ENCODE data around the genes MPG and NME4.

GRCh38 chr16:16622-17394, 36.6 kb downstream of the POLR3K start:
- RAMPAGE, long total RNA, result no peak
- RRBS, result no CpG with 5 or more reads among the region's 14 CpGs
PRO-cap:
- standard, result no peak
- CoPRO, capped RNA only, 2 experiments, result no peak in any of the 2 experiments
- CoPRO, capped and uncapped RNA, 2 experiments, result no peak in any of the 2 experiments
- CoPRO, uncapped RNA only, 2 experiments, result peak in 2 of 2 experiments; most common plus-strand start chr16:17041 (in 2); most common minus-strand start chr16:16920 (in 1)
CAGE:
- cytosol, long polyA plus RNA, result no peak
- long polyA plus RNA, result no peak
- nucleolus, long total RNA, result no peak
- nucleus, long polyA plus RNA, result no peak

- RAMPAGE, long total RNA, result no peak
- RRBS, result no CpG with 5 or more reads among the region's 15 CpGs
PRO-cap:
- standard, result no peak
- CoPRO, capped RNA only, 2 experiments, result no peak in any of the 2 experiments
- CoPRO, capped and uncapped RNA, 2 experiments, result no peak in any of the 2 experiments
- CoPRO, uncapped RNA only, 2 experiments, result no peak in any of the 2 experiments
CAGE:
- cytosol, long polyA plus RNA, result no peak
- long polyA plus RNA, result no peak
- nucleolus, long total RNA, result no peak
- nucleus, long polyA plus RNA, result no peak
Observed at GRCh38 chr16:63594-63949, 8.9 kb downstream of the RHBDF1 start.

GRCh38 chr16:71368-72347, 773 bp downstream of the RHBDF1 start:
- RAMPAGE, long total RNA, result no peak
- RRBS, result 13% methylated on average over 22 of the region's 51 CpGs
PRO-cap:
- standard, result no peak
- CoPRO, capped RNA only, 2 experiments, result no peak in any of the 2 experiments
- CoPRO, capped and uncapped RNA, 2 experiments, result no peak in any of the 2 experiments
- CoPRO, uncapped RNA only, 2 experiments, result no peak in any of the 2 experiments
CAGE:
- cytosol, long polyA plus RNA, result no peak
- long polyA plus RNA, result no peak
- nucleolus, long total RNA, result no peak
- nucleus, long polyA plus RNA, result no peak

DNA sequence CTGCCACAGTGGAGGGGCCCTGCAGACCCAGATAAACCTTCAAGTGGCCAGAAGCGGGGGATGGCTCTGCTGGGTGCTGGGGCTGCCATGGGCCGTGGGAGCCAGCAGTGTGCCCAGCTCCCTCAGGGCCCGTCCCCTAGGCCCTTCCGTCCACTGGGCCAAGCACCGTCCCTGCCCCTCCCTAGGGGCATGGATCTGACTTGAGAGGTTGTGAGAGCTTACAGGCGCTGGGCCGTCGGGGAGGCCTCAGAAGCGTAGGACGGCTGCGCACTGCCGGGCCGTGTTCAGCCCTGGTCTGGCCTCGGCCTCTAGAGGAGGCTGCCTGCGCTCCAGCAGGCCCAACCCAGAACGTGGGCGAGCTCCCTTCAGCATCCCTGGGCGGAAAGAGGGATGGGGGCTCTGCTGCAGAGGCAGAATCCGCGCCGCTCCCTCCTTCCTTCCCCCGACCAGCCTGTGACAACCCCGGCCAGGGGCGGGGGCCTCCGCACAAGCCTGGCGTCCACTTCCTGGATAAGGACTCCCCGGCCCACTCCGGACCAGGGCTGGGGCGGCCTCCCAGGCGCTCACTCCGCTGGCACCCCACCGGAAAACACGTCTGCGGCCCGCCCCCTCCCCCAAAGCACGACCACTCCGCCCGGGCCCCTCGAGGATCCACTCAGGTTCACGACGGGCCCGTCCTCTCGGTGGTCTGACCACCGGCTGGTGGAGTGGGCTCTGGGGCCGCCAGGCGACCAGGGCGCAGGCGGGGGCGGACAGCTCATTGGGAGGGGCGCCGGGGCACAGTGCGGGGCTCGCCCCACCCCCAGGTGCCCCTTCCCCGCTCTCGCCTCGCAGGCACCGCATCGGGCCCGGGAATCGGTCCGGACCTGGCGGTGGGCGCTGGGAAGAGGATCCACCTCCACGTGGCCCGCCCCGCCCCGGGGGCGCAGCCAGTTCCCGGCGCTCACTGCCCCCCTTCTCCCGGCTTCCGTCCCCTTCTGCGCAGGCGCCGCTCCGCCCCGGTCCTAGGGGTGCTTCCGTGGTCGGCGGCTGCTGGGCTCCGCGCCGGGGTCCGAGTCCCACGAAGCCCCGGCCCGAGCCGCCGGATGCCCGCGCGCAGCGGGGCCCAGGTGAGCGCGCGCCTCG, at the start of gene MPG:
MPG (plus strand) TSS at position 1,001 of the 1,125 bp plus-strand sequence.
- RAMPAGE, long total RNA, result start-site peak on the plus strand centred at position 1,039 of the sequence, 8 bp wide, 20 and 40 reads in 2 replicates
- RRBS, result 3% methylated on average over 56 of the region's 97 CpGs
PRO-cap:
- standard, result bidirectional peak, plus-strand start at position 287 of the sequence, minus-strand start at position 297 of the sequence; bidirectional peak, plus-strand start at position 529 of the sequence, minus-strand start at position 455 of the sequence; bidirectional peak, plus-strand start at position 1,007 of the sequence, minus-strand start at position 868 of the sequence
- CoPRO, capped RNA only, 2 experiments, result peak in 2 of 2 experiments; most common plus-strand start position 1,001 of the sequence (in 2); most common minus-strand start position 297 of the sequence (in 2)
- CoPRO, capped and uncapped RNA, 2 experiments, result peak in 2 of 2 experiments; most common plus-strand start position 287 of the sequence (in 1); most common minus-strand start position 948 of the sequence (in 2)
- CoPRO, uncapped RNA only, 2 experiments, result peak in 1 of 2 experiments; most common plus-strand start position 1,007 of the sequence (in 1); most common minus-strand start position 893 of the sequence (in 1)
CAGE:
- cytosol, long polyA plus RNA, result start-site peak on the plus strand centred at position 1,003 of the sequence, 13 bp wide, 679 and 294 reads in 2 replicates
- long polyA plus RNA, result start-site peak on the plus strand centred at position 999 of the sequence, 5 bp wide, 125 and 295 reads in 2 replicates
- nucleolus, long total RNA, result no peak
- nucleus, long polyA plus RNA, result start-site peak on the plus strand centred at position 1,001 of the sequence, 17 bp wide, 656 and 244 reads in 2 replicates

GRCh38 chr16:348945-349666, 3.4 kb downstream of the AXIN1 start:
- RAMPAGE, long total RNA, result no peak
- RRBS, result no CpG with 5 or more reads among the region's 17 CpGs
PRO-cap:
- standard, result no peak
- CoPRO, capped RNA only, 2 experiments, result no peak in any of the 2 experiments
- CoPRO, capped and uncapped RNA, 2 experiments, result no peak in any of the 2 experiments
- CoPRO, uncapped RNA only, 2 experiments, result peak in 2 of 2 experiments; most common minus-strand start chr16:349109 (in 1)
CAGE:
- cytosol, long polyA plus RNA, result no peak
- long polyA plus RNA, result no peak
- nucleolus, long total RNA, result no peak
- nucleus, long polyA plus RNA, result no peak

- RAMPAGE, long total RNA, result no peak
- RRBS, result no CpG with 5 or more reads among the region's 22 CpGs
PRO-cap:
- standard, result no peak
- CoPRO, capped RNA only, 2 experiments, result no peak in any of the 2 experiments
- CoPRO, capped and uncapped RNA, 2 experiments, result no peak in any of the 2 experiments
- CoPRO, uncapped RNA only, 2 experiments, result no peak in any of the 2 experiments
CAGE:
- cytosol, long polyA plus RNA, result no peak
- long polyA plus RNA, result no peak
- nucleolus, long total RNA, result no peak
- nucleus, long polyA plus RNA, result no peak
Observed at GRCh38 chr16:386543-387377, 5.0 kb upstream of the PGAP6 start.

DNA sequence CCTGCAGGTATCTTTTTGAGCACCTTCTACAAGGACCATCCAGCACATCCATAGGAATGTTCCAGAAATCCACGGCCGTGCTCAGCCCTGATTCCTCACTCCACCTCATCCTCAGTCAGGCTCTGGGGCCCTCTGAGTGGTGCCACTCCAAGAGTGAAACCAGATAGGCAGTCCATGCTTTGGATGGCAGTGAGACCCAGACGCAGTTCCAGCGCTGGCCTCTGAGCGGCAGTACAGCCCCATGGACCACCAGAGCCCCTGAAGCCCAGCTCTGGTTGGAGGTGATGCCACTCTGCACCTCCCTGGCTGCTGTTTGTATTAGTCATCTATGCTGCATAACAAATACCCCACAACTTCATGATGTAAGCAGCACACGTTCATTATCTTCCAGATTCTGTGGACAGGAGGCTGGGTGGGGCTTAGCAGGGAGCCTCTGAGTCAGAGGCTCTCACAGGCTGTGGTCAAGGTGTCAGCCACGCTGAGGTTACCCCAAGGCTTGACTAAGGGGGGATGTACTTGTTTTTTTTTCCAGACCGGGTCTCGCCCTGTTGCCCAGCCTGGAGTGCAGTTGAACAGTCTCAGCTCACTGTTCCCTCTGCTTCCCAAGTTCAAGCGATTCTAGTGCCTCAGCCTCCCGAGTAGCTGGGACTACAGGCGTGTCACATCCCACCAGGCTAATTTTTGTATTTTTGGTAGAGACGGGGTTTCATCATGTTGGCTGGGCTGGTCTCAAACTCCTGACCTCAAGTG, 5.1 kb upstream of the NME4 start:
- RAMPAGE, long total RNA, result no peak
- RRBS, result no CpG with 5 or more reads among the region's 13 CpGs
PRO-cap:
- standard, result no peak
- CoPRO, capped RNA only, 2 experiments, result no peak in any of the 2 experiments
- CoPRO, capped and uncapped RNA, 2 experiments, result no peak in any of the 2 experiments
- CoPRO, uncapped RNA only, 2 experiments, result no peak in any of the 2 experiments
CAGE:
- cytosol, long polyA plus RNA, result no peak
- long polyA plus RNA, result no peak
- nucleolus, long total RNA, result no peak
- nucleus, long polyA plus RNA, result no peak

DNA sequence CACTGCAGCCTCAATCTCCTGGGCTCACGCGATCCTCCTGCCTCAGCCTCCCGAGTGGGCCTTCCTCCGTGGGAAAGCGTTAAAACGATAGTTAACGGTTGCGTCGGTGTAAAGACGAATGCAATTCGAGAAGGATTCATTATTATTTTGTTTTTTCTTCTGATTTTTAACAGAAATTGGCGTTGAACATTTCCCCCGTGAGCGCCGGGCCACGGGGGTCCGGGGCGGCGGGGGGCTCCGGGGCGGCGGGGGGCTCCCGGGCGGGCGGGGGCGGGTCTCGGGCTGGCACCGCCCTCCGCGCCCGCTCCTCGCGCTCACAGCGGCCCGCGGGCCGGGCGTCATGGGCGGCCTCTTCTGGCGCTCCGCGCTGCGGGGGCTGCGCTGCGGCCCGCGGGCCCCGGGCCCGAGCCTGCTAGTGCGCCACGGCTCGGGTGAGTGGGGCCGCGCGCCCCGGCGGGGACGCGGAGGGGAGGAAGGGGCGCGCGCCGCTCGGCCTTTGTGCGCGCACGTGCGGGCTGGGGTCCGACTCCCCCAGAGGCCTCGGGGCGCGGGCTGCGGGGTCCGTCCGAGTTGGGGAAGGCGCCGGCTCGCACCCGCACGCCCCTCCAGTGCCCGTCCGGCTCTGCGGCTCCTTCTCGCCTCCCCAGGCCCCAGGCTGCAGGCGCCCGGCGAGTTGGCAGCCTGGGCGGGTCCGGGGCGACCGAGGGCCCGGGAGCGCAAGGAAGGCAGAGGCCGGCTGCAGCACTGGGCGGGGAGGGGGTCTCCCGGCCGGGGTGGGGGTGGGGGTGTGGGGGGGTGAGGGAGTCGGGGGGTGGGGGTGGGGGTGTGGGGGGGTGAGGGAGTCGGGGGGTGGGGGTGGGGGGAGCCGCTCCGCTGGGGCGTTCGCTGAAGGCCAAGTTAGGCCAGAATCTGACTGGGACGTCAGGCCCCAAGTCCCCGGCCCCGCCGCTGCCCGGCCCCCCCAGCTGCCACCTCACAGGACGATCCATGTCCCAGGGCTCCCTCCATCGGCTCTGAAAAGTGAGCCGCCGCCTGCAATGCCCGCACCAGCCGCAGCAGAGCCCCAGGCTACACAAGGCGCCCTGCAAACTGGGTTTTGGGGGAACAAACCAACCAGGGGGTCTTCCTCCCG, at the start of gene NME4:
NME4 (plus strand) TSS at position 317 of the 1,132 bp plus-strand sequence.
- RAMPAGE, long total RNA, result start-site peak on the plus strand centred at position 399 of the sequence, 40 bp wide, 400 and 276 reads in 2 replicates
- RRBS, result 2% methylated on average over 38 of the region's 116 CpGs
PRO-cap:
- standard, result bidirectional peak, plus-strand start at position 317 of the sequence, minus-strand start at position 342 of the sequence; bidirectional peak, plus-strand start at position 671 of the sequence, minus-strand start at position 610 of the sequence; bidirectional peak, plus-strand start at position 1,017 of the sequence, minus-strand start at position 1,015 of the sequence
- CoPRO, capped RNA only, 2 experiments, result peak in 2 of 2 experiments; most common plus-strand start position 317 of the sequence (in 2); most common minus-strand start position 342 of the sequence (in 2)
- CoPRO, capped and uncapped RNA, 2 experiments, result peak in 2 of 2 experiments; most common plus-strand start position 317 of the sequence (in 2); most common minus-strand start position 126 of the sequence (in 1)
- CoPRO, uncapped RNA only, 2 experiments, result peak in 2 of 2 experiments; most common plus-strand start position 317 of the sequence (in 1); most common minus-strand start position 148 of the sequence (in 1)
CAGE:
- cytosol, long polyA plus RNA, result start-site peak on the plus strand centred at position 367 of the sequence, 104 bp wide, 732 and 311 reads in 2 replicates
- long polyA plus RNA, result start-site peak on the plus strand centred at position 368 of the sequence, 105 bp wide, 224 and 1,116 reads in 2 replicates
- nucleolus, long total RNA, result no peak
- nucleus, long polyA plus RNA, result start-site peak on the plus strand centred at position 375 of the sequence, 92 bp wide, 118 and 155 reads in 2 replicates

GRCh38 chr16:398619-399277, 1.7 kb downstream of the NME4 start:
- RAMPAGE, long total RNA, result no peak
- RRBS, result 35% methylated on average over 4 of the region's 22 CpGs
PRO-cap:
- standard, result no peak
- CoPRO, capped RNA only, 2 experiments, result no peak in any of the 2 experiments
- CoPRO, capped and uncapped RNA, 2 experiments, result no peak in any of the 2 experiments
- CoPRO, uncapped RNA only, 2 experiments, result no peak in any of the 2 experiments
CAGE:
- cytosol, long polyA plus RNA, result no peak
- long polyA plus RNA, result no peak
- nucleolus, long total RNA, result no peak
- nucleus, long polyA plus RNA, result no peak

DNA sequence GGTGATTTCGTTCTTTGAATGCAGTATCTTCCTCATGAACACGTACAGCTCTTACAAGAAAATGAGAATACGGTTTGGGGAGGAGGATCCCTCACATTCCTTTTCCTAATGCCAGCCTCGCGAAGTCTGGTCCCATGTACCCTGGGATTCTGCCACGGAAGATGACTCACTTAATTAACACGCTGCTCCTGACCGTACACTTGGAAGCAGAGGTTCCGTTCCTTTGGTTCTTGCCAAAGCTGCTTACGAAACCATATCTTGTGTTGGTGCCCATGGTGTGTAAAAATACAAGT, 1.2 kb upstream of the RAB11FIP3 start:
- RAMPAGE, long total RNA, result no peak
- RRBS, result no CpG with 5 or more reads among the region's 10 CpGs
PRO-cap:
- standard, result no peak
- CoPRO, capped RNA only, 2 experiments, result no peak in any of the 2 experiments
- CoPRO, capped and uncapped RNA, 2 experiments, result no peak in any of the 2 experiments
- CoPRO, uncapped RNA only, 2 experiments, result no peak in any of the 2 experiments
CAGE:
- cytosol, long polyA plus RNA, result no peak
- long polyA plus RNA, result no peak
- nucleolus, long total RNA, result no peak
- nucleus, long polyA plus RNA, result no peak

DNA sequence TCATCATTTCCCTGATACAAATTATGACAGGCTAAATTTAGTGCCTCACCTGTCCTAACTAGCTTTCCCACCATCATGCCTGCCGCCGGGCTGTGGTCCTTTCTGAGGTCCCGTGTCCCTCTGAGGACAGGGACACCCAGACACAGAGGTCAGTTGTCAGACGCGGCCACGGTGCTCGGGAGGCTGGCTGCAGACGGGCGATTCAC, 941 bp upstream of the RAB11FIP3 start:
- RAMPAGE, long total RNA, result no peak
- RRBS, result 8% methylated on average over 2 of the region's 9 CpGs
PRO-cap:
- standard, result unidirectional peak, plus-strand start at position 159 of the sequence
- CoPRO, capped RNA only, 2 experiments, result no peak in any of the 2 experiments
- CoPRO, capped and uncapped RNA, 2 experiments, result no peak in any of the 2 experiments
- CoPRO, uncapped RNA only, 2 experiments, result no peak in any of the 2 experiments
CAGE:
- cytosol, long polyA plus RNA, result no peak
- long polyA plus RNA, result no peak
- nucleolus, long total RNA, result no peak
- nucleus, long polyA plus RNA, result no peak

DNA sequence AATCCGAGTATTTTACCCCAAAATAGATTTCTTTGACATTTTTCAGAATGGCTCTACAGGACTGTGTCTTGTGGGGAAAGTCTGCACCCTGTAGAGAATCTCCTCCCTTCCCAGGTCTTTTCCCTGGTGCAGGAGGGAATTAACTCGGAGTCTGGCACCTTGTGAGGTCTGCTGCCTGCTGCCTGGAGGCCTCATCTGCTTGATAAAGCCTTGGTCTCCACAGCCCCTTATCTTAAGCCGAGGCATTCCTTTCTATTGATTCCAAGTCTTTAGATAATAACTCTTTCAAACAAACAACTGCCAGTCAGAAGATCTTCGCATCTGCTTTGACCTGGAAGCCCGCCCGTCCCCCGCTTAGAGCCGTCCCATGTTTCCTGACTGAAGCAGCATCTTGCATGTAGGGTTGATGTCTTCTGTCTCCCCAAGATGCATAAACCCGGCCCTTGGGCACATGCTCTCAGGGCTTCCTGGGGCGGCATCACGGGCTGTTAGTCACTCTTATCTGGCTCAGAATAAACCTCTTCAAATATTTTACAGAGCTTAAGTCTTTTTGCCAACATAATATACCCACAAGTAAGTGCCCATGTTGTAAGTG, 43.9 kb upstream of the CAPN15 start:
- RAMPAGE, long total RNA, result no peak
- RRBS, result no CpG with 5 or more reads among the region's 11 CpGs
PRO-cap:
- standard, result no peak
- CoPRO, capped RNA only, 2 experiments, result no peak in any of the 2 experiments
- CoPRO, capped and uncapped RNA, 2 experiments, result no peak in any of the 2 experiments
- CoPRO, uncapped RNA only, 2 experiments, result no peak in any of the 2 experiments
CAGE:
- cytosol, long polyA plus RNA, result no peak
- long polyA plus RNA, result no peak
- nucleolus, long total RNA, result no peak
- nucleus, long polyA plus RNA, result no peak

GRCh38 chr16:515164-515714, 12.3 kb upstream of the CAPN15 start:
- RAMPAGE, long total RNA, result no peak
- RRBS, result no CpG with 5 or more reads among the region's 34 CpGs
PRO-cap:
- standard, result no peak
- CoPRO, capped RNA only, 2 experiments, result no peak in any of the 2 experiments
- CoPRO, capped and uncapped RNA, 2 experiments, result no peak in any of the 2 experiments
- CoPRO, uncapped RNA only, 2 experiments, result no peak in any of the 2 experiments
CAGE:
- cytosol, long polyA plus RNA, result no peak
- long polyA plus RNA, result no peak
- nucleolus, long total RNA, result no peak
- nucleus, long polyA plus RNA, result no peak

DNA sequence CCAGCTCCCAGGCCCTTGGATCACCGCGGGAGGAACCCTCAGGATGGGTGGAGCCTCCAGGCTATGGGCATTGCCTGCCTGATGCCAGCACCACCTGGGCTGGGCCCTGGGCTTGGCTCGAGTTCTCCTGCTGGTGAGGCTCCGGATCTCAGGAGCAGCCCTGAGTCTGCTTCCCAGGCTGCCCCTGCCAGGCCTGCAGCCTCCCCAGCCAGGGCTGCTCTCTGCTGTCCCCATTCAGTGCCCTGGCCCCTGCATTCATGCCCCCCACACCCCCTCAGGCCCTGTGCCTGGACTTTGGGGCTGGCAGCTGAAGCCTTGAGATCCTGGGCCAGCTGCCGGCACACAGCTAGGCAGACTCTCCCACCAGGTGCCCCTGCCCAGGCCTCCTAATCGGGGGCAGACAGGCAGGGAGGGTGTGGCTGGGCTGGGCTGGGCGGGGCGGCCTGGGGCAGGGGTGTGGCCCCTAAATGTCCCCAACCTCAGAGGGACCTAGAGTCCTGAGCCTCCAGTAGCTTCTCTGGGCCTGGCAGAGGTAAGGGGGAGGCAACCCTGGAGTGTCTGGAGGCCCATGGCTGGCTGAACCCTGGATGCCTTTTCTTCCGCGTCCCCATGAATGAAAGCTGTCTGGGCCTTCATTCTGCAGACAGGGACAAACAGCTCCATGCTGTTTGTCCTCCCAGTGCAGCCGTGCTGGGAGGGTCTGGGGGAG, 1.2 kb upstream of the PIGQ start:
- RAMPAGE, long total RNA, result no peak
- RRBS, result no CpG with 5 or more reads among the region's 11 CpGs
PRO-cap:
- standard, result bidirectional peak, plus-strand start at position 508 of the sequence, minus-strand start at position 388 of the sequence
- CoPRO, capped RNA only, 2 experiments, result peak in 2 of 2 experiments; most common plus-strand start position 482 of the sequence (in 2); most common minus-strand start position 296 of the sequence (in 1)
- CoPRO, capped and uncapped RNA, 2 experiments, result peak in 2 of 2 experiments; most common plus-strand start position 482 of the sequence (in 2); most common minus-strand start position 358 of the sequence (in 1)
- CoPRO, uncapped RNA only, 2 experiments, result no peak in any of the 2 experiments
CAGE:
- cytosol, long polyA plus RNA, result no peak
- long polyA plus RNA, result no peak
- nucleolus, long total RNA, result no peak
- nucleus, long polyA plus RNA, result no peak

- RAMPAGE, long total RNA, result no peak
- RRBS, result 69% methylated on average over 9 of the region's 39 CpGs
PRO-cap:
- standard, result no peak
- CoPRO, capped RNA only, 2 experiments, result no peak in any of the 2 experiments
- CoPRO, capped and uncapped RNA, 2 experiments, result peak in 1 of 2 experiments; most common plus-strand start chr16:583728 (in 1); most common minus-strand start chr16:583474 (in 1)
- CoPRO, uncapped RNA only, 2 experiments, result no peak in any of the 2 experiments
CAGE:
- cytosol, long polyA plus RNA, result no peak
- long polyA plus RNA, result no peak
- nucleolus, long total RNA, result no peak
- nucleus, long polyA plus RNA, result no peak
Observed at GRCh38 chr16:583239-584151, 6.4 kb upstream of the RAB40C start.

- RAMPAGE, long total RNA, result no peak
- RRBS, result 63% methylated on average over 2 of the region's 35 CpGs
PRO-cap:
- standard, result no peak
- CoPRO, capped RNA only, 2 experiments, result no peak in any of the 2 experiments
- CoPRO, capped and uncapped RNA, 2 experiments, result no peak in any of the 2 experiments
- CoPRO, uncapped RNA only, 2 experiments, result peak in 2 of 2 experiments; most common plus-strand start chr16:630352 (in 1); most common minus-strand start chr16:630351 (in 2)
CAGE:
- cytosol, long polyA plus RNA, result no peak
- long polyA plus RNA, result no peak
- nucleolus, long total RNA, result no peak
- nucleus, long polyA plus RNA, result no peak
Observed at GRCh38 chr16:630160-630881, 464 bp upstream of the WFIKKN1 start.

DNA sequence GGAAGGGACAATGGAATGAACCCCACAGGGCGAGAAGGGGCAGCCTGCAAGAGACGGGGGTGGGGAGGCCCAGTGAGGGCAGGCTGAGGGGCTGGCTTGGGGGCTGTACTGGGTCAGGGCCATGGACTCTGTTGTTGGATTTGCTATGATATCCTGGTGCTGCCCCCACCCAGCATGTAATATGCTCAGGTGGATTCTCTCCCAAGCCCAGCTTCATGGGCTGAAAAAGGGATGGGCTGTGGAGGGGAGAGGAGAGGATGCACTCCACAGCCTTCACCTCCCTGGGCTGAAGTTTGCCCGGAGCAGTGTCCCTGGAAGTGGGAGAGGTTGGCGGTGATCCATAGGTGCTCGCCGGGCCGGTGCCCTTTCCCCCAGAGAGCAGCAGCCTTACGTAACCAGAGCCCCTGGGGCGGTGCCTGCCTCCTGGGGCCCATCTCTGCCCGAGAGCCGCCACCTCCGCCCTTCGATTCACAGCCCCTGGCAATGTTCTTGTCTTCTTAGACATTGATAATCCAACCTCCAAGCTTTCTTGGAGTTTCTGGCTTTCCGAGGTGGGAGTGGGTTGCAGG, 3.4 kb upstream of the WDR90 start:
- RAMPAGE, long total RNA, result no peak
- RRBS, result 94% methylated on average over 4 of the region's 14 CpGs
PRO-cap:
- standard, result no peak
- CoPRO, capped RNA only, 2 experiments, result no peak in any of the 2 experiments
- CoPRO, capped and uncapped RNA, 2 experiments, result no peak in any of the 2 experiments
- CoPRO, uncapped RNA only, 2 experiments, result no peak in any of the 2 experiments
CAGE:
- cytosol, long polyA plus RNA, result no peak
- long polyA plus RNA, result no peak
- nucleolus, long total RNA, result no peak
- nucleus, long polyA plus RNA, result no peak

Data from K562 (cell line).